Metastatic Breast Carcinoma in the Ovary (tissue), 3 donors: ENCODE data around the genes LGALS7, LGALS7B, LGALS4 and HNRNPL.

DNA sequence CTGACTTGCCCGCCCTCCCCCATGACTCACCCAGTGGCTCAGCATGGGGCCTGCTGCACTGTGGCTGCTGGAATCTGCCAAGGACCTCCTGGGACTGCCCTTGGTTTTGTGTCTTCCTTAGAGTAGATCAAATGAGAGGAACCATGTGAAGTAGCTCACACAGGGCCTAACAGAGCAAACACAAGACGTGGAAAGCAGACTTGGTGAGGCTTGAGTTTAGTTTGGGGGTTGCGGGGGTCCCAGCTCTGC lies 36.3 kb downstream of the ACTN4 start:
- PRO-cap, 3 experiments, result peak in 3 of 3 experiments; most common plus-strand start position 58 of the sequence (in 2)

DNA sequence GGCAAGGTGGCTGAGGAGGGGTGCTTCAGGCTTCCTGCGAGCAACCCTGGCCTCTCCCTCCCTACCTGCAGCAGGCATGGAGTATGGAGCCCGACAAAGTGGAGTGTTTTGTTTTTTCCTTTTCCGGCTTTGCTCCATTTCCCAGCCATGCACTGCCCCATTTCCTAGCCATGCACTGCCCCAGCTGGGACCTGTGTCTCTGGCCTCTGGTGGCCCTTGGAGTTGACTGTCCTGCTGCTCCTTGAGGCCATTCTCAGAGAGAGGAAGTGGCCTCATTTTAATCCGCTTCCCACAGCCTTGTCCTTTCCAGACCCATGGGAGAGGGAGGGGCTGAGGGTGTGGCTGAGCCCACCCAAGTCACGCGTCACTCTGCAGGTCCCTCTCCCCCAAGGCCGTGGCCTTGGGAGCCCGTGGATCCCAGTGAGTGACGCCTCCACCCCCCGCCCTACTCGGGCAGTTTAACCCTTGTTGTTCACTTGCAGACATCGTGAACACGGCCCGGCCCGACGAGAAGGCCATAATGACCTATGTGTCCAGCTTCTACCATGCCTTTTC lies 34.4 kb downstream of the CAPN12 start:
- PRO-cap, 3 experiments, result no peak in any of the 3 experiments

- PRO-cap, 3 experiments, result no peak in any of the 3 experiments
Observed at GRCh38 chr19:38773425-38773761, at the start of gene LGALS7. Gene LGALS7, minus strand, starts transcription at chr19:38773517.

GRCh38 chr19:38788782-38789417 lies at the start of gene LGALS7B:
Gene LGALS7B, plus strand, starts transcription at chr19:38789200.
- PRO-cap, 3 experiments, result no peak in any of the 3 experiments

- PRO-cap, 3 experiments, result no peak in any of the 3 experiments
Observed at GRCh38 chr19:38808678-38809199, 4.0 kb downstream of the LGALS4 start.

- PRO-cap, 3 experiments, result no peak in any of the 3 experiments
Observed at GRCh38 chr19:38812656-38813438, at the start of gene LGALS4. Gene LGALS4, minus strand, starts transcription at chr19:38812945.

DNA sequence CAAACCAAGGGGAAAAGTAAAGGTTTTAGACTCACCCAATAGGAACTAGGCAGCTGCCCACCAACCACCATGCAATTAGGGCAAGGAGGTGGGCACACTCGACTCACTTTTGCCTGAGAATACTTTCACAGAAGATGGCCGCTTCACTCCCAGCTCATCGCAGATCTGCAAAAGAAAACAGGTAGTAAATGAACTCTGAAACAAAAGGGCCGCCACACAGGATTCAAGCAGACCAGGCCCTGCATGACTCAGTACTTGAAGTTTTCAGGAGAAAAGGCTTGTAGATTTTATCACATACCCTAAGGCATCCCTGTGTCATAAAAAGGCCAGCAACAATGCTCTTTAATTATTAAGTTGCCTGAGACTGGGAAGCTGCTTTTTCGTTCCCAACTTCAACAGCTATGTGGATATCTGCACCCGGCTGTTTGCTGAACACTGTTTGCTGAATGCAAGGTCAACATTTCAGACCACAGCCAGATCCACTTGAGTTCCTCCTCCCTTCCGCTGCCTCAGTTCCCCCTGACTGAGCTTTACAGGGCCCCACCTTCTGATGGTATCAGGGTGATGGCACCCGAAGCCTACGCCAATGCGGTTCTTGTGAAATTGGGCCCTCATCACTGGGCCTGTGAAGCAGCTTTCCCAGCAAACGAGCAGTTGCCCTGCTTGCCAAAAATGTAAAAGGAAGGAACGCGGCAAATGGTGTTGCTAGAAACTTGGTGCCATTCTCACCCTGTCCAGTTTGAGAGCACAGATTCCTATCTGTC lies 6.1 kb upstream of the ECH1 start:
- PRO-cap, 3 experiments, result peak in 2 of 3 experiments; most common plus-strand start position 345 of the sequence (in 2); most common minus-strand start position 179 of the sequence (in 2)

DNA sequence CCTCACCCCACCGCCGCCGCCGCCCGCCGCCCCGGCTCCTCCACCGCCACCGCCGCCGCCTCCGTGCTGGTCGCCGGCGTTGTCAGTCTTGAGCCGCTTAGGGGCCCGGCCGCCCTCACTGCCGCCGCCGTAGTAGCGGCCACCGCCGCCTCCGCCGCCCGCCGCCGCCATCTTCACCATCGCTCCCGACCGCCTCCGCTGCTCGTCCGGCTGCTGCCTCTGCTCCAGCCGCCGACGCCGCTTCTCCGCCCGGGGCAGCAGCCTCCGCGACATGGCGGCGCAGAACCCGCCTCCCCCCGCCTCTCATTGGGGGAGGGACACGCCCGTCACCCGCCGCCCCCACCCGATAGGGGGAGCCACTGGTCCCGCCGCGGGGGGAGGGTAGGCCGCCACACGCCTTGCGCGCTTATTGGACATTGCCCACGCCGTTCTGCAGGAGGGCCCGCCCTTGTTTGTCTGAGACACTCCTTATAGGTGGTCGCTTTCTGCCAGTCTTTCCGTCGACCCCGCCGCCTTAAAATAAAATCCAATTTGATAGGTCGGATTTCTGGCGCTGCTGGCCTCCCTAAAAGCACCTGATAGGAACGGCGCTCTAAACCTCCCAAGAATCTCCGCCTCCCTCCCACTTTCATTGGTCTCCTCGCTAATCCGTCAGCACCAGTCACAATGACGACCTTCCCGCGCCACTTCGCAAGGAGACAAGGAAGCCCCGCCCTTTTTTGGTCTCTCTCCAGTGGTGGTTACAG lies at the start of gene HNRNPL:
TSS of gene HNRNPL (minus strand) at position 293 of the 746 bp plus-strand sequence.
- PRO-cap, 3 experiments, result peak in 3 of 3 experiments; most common minus-strand start position 247 of the sequence (in 3)

DNA sequence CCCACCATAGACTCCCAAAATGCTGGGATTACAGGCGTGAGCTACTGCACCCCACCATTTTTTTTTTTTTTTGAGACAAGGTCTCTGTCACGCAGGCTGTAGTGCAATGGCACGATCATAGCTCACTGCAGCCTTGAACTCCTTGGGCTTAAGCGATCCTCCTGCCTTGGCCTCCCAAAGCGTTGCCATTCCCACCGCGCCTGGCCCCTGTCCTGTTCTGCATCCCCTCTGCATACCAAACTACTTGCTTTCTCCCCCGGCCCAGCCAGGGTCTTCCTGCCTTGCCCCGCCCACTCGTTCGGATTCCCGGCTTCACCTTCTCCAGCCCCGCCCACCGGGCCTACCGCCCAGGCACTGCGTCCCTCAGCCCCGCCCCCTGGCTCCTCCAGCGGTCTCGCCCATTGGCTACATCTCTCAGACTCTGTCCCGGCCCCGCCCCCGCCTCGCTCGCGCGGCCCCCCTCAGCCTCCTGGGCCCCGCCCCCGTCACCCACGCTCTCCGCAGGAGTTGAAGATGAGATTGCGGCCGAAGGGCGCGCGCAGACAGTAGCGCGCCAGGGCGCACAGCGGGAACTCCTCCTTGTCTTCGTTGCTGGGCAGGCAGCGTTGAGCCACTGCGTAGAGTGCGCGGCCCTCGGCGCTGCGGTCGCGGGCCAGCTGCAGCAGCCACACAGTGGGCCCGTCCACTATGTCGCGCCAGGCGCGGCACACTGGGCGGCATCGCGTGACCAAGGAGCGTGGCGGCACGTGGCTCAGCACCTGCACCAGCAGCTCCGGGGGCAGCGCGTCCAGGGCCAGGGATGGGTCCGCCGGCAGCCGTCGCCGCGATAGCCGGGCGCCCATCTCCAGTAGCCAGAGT lies 19.0 kb downstream of the MRPS12 start:
- PRO-cap, 3 experiments, result peak in 3 of 3 experiments; most common plus-strand start position 541 of the sequence (in 2); most common minus-strand start position 418 of the sequence (in 1)

DNA sequence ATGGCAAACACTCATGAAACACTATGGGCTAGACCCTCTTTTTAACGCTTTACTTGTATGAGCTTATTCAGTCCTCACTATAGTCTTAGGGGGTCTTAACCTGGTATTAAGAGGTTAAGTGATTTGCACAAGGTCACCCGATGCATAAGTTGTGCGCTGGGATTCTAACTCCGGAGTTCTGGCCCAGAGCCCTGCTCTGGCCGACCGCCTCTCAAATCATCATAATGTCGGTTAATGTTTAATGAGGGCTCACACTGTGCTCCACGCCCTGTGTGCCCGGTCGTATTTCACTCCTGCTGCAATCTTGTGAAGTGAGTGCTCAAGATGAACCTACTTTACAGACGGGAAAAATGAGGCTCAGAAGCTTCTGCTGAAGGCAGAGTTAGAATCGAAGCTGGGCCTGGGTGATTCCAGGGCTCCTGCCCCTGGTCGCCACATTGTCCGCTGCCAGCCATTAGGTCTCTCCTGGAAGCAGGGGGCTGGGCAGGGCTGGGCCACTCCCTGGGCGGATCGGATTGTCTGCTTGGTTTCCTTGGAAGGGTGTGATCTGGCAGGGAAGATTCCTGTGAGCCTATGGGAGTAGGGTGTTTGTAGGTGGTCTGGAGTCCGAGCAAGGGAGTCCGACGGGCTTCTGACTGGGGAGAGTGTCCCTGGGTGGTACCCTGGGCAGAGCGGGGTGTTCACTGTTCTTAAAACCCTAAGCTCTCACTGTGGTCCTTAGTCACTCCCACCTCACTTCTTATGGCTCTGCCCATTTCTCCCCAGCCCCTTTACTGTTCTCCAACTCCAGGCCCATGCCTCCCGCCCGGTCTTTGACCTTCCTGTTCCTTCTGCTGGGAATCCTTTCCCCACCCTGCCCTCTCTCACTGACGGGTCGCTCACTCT lies 1.2 kb downstream of the PAK4 start:
- PRO-cap, 3 experiments, result peak in 3 of 3 experiments; most common plus-strand start position 301 of the sequence (in 2); most common minus-strand start position 213 of the sequence (in 2)

DNA sequence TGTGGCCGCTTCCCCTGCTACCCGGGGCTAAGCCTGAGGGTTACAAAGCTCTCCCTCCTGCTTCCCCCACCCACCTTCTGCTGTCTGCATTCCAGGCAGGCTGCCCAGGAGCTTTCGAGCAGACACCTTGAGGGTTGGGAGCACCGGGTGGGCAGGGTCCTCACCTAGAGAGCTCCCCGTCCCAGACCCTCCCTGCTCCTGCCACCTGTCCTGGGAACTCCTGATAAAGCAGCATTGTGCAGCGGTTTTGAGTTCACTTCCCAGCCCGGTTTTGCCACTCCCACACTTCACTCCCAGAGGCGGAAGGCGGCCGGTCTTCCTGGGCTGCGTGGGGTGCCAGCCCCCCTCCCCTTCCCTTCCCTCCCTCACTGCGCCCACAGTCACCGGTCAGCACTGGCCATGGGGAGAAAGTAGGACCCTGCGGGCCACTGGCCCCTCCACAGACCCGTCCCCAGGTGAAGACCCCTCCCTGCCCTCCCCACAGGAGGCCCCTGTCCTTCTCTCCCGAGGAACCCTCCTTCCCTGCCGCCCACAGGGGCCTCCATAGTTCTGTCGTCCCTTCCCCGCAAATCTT lies 8.0 kb downstream of the PAK4 start:
- PRO-cap, 3 experiments, result peak in 3 of 3 experiments; most common minus-strand start position 222 of the sequence (in 3)

DNA sequence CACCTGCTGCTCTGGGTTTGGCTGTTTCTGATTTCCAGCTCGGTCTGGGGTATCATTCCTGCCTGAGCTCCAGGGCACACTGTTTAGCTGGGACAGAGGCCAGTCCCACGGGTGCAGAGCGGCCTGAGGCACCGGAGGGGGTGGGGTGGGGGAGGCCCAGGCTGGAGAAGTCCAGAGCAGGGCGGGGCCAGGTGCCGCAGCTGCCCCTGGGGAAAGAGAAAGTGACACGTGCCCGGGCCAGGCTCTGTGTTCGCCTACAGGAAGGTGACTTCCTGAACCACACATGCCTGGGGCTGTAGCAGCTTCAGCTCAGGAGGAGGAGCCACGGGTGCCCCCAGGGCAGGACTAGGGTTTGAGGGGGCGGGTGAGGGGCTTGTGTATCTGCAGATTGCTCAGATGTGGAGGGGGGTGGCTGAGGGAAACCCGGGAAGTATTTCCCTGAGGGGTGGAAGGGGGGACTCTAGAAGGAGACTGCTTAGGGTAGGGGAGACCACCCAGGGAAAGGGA lies 7.0 kb downstream of the IFNL3 start:
- PRO-cap, 3 experiments, result no peak in any of the 3 experiments

DNA sequence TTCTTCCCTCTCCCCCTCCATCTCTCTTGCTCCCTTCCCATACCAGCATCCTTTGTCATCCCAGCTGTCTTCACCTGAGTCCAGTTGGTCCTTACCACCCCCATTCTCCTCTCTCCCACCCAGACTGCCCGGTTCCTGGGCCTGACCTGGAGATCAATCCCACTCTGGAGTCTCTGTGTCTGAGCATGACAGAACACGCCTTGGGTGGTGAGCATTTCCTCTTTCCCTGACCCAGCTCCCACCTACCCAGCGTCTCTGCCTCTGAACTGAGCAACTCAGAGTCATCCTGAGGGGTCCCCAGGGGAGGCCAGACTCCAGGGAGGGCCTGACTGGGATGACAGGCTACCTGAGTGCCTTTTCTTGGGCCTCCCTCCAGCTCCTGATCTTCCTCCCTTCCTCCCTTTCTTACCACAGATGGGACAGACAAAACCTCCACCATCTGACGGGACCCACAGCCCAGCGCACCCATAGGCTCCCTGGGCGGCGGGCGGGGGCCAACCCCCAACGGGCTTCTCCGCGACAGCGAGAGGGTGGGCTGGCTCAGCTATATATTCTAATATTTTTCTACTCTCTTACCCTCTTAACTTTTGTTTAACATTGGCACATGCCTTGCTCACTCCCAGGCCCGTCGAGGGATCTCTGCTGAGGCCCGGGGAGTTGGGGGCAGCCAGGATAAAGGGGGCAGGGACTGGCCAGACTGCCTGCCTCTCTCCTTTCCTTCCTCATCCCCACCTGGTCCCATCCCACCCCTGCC lies 7.6 kb downstream of the PAF1 start:
- PRO-cap, 3 experiments, result no peak in any of the 3 experiments

DNA sequence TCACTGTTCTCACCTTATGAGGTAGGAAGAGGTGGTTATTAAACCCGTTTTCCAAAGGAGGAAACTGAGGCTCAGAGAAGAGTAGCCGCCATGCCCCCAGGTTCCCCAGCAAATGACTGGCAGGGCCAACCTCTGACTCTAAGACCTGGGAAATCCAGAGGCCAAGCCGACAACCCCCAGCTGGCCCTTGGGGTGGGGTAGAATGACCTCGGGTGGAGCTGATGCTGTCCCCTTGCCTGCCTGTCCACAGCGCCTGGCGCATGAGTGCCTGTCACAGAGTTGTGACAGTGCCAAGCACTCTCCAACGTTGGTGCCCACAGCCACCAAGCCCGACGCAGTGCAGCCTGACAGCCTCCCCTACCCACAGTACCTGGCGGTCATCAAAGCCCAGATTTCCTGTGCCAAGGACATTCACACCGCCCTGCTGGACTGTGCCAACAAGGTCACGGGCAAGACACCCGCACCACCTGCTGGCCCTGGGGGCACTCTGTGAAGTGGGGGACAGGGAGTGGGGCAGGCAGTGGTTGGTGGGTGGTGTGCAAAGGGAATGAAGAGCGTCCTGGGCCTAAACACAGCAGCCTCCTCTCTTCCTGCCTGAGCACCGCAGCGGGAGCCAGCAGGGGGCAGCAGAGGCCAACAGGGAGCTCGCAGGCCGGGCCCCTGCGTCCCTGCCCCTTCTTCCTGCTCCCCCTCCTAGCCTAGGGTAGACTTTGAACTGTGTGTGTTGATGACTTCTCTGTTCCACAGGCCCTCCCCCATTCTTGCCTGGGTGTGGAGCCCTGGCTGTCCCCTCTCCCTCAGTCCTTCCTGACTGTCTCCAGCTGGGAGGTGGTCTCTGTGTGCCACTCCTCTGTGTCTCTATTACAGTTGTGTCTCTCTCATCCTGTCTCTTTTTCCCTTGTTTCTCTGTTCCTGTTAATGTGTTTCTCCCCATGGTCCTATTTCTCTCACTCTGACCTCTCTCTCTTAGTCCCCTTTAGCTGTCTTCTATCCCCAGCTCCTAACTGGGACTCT lies 6.3 kb downstream of the MED29 start:
- PRO-cap, 3 experiments, result peak in 2 of 3 experiments; most common plus-strand start position 758 of the sequence (in 2)

GRCh38 chr19:39405216-39405758 lies 1.4 kb upstream of the ZFP36 start:
- PRO-cap, 3 experiments, result peak in 1 of 3 experiments; most common plus-strand start chr19:39405614 (in 1); most common minus-strand start chr19:39405489 (in 1)

- PRO-cap, 3 experiments, result peak in 3 of 3 experiments; most common plus-strand start chr19:39413779 (in 3); most common minus-strand start chr19:39413666 (in 2)
Observed at GRCh38 chr19:39413025-39413932, 810 bp downstream of the PLEKHG2 start.

DNA sequence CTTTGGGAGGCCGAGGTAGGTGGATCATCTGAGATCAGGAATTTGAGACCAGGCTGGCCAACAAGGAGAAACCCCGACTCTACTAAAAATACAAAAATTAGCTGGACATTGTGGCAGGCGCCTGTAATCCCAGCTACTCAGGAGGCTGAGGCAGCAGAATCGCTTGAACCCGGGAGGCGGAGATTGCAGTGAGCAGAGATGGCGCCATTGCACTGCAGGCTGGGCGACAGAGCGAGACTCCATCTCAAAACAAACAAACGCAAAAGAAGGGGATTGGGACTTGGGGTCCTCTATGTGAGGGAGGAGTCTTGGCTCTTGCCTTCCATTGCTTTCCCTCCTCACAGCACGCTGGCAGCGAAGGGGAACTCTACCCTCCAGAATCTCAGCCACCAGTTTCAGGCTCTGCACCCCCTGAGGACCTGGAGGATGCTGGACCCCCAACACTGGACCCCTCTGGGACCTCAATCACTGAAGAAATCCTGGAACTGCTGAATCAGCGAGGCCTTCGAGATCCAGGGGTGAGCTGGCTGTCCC lies 9.4 kb downstream of the PLEKHG2 start:
- PRO-cap, 3 experiments, result no peak in any of the 3 experiments

GRCh38 chr19:39679091-39679795 lies 23.5 kb downstream of the LGALS16 start:
- PRO-cap, 3 experiments, result peak in 1 of 3 experiments; most common minus-strand start chr19:39679239 (in 1)

GRCh38 chr19:39792960-39793594 lies 14.4 kb downstream of the LEUTX start:
- PRO-cap, 3 experiments, result no peak in any of the 3 experiments

DNA sequence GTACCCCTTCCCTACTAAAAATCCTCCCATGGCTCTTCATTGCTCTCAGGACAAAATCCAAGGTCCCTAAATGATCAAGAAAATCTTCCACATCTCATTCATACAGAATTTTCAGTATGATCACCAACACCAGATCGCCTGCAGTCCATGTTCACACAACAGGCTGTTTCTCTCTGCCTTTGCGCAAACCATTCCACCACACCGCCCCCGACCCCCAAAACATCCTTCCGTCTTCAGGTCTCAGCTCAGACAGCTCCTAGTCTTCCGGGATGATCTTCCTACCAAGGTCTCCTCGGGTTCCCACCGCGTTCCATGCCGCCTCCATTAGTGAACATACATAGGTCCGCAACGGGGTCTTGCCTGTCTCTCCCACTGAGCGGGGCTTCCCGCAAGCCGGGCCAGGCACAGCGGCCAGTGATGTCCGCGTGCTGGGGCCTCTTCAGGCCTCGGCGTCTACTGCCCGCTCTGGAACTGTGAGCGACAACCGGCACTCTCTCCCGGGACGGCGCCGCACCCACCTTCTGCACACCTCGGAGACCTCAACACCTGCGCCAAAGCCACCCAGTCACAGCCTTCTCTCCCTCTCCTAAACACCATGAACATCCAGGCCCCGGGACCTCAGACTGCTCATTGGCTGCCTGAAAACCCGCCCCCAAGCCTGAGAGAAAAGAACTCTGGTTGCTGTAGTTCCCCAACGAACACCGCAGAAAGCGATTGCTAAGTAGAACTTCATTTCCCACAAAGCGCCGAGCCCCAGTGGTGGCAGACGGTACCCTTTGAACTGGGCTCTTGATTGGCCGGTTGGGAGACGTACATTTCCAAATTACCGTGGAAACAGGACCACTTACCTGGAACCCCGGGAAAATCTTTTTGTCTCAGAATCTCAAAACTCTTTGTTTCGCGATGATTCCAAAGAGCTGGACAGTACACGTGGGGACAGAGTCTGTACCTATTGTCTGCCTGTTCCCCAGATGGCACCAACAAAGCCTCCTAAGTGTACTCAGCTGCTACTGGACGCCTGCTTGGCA lies 9.7 kb downstream of the DYRK1B start:
- PRO-cap, 3 experiments, result peak in 3 of 3 experiments; most common plus-strand start position 697 of the sequence (in 2); most common minus-strand start position 569 of the sequence (in 2)